Skeletal muscle satellite cell (primary cell): ENCODE data around the gene MSL2.

DNA sequence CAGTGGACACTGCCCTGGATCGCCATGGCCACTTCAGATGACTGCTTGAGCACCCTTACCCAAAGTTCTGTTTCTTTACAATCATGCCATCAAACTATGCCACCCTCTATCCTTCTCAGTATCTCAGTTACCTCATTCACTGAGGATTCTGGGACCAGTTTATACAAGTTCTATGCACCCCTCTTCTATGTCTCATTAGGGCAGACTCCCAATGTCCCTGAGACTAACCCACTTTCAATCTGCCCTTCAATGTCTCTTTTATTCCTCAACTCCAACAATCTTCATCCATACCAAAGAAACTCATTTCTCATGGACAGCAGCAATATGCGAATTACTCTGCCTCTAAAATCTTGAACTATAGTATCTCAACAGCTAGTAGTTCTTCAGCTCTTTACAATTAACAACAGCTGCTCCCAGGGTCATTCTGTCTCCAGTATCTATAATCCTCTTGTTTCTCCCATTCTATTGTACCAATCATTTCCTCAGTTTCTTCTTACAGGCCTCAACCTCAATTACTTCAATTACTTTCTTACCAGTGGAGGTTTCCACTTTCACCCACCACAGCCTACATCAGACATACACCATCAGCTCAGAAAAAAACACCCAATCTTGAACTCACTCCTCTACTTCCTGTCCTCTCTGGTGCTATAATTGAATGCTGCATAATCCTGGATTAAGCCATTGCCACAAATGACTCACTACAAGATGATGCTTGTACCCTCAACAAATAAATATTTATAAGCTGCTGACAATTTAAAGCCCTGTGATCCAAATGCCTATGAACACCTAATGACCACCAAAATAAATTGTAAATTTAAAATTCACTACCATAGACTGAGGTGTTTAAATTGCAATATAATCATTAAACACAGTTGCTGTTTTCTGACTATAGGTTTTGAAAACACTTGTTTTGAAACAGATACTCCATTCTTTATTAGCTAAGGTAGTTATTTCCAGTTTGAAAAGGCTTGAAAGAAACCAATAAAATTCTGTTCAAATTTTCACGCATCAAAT is 18.6 kb downstream of the RYK start:
- CAGE, long polyA plus RNA, result no peak

GRCh38 chr3:134308482-134308984 is 57.9 kb upstream of the RYK start:
- CAGE, long polyA plus RNA, result no peak

DNA sequence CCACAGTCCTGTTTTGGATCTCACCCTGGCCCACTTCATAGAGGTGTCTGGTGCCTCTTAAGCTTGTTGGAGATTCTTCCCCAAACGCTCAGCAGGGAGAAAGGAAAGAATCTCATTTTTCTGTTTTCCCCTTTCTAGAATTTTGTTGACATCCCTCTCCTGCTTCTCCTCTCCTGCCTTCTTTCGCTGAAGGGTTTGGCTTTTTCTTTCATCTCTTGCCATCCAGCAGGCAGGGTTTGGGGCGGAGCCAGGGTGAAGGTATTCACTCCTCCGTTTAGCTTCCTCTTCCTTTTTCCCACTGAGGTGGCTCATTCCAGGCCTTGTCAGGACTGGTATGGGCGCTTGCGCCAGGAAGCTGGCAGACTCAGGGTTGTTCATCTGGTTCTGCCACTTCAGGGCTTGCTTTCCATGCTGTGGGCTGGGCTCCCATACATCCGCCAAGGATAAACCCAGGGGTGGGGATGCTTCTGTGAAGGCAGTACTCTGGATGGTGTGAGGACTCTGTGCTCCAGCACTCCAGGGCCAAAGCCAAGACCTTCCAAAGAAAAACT is 7.5 kb upstream of the AMOTL2 start:
- CAGE, long polyA plus RNA, result no peak

GRCh38 chr3:134535470-134535789 is 49.6 kb downstream of the CEP63 start:
- CAGE, long polyA plus RNA, result no peak

- CAGE, long polyA plus RNA, result no peak
Observed at GRCh38 chr3:134613266-134613609, 37.6 kb downstream of the KY start.

DNA sequence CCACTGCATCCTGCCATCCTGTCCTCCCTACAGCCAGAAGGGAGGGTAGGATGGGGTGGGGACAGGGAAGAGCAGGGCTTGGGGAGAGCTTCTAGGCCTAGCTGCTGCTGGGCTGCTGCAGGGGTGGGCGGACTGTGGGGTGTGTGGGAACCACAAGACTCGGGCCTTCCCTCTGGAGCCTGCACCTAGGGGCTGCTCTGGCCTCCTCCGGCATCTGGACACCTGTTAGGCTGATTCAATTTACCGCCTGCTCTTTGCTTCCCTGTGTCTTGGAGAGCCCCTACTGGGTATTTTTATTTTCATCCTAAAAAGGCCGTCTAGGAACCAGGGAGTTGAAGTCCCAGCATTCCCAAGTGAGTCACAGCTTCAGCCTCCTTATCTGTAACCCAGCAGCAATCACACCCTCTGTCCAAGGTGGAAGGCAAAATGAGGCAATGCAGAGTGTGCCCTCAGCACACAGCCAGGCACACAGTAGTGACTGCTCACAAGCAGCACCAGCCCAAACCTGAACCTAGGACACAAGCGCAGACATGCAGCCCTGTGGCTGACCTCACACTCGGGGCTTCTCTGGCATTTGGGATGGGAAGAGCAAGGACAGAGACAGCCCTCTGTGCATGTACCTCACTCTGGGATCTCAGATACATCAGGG is 13.2 kb upstream of the KY start:
- CAGE, long polyA plus RNA, result no peak

DNA sequence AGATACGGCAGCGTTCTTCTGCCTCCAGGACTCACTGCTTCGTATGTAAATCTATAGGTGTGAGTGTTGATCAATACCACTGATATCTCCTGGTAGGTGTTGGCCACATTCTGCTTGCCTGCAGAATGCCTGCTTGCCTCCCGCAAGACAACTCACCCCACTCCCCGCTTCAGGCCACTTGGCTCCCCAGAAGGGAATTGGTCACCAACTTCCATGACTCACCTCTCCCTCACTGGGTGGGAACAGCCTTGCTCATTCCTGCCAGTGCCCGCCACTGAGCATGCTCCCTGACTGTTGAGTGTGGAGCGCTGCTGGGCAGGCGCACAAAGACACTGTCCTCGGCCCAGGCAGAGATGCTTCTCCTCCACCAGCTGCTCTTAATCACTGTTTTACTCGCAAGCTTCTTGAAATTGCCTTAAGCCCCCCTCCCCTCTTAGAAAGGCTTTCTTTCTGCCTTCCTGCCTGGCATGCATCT is 57.3 kb upstream of the PPP2R3A start:
- CAGE, long polyA plus RNA, result no peak

- CAGE, long polyA plus RNA, result no peak
Observed at GRCh38 chr3:136195834-136196684, at the start of gene MSL2. Gene MSL2, minus strand, starts transcription at chr3:136196335.

DNA sequence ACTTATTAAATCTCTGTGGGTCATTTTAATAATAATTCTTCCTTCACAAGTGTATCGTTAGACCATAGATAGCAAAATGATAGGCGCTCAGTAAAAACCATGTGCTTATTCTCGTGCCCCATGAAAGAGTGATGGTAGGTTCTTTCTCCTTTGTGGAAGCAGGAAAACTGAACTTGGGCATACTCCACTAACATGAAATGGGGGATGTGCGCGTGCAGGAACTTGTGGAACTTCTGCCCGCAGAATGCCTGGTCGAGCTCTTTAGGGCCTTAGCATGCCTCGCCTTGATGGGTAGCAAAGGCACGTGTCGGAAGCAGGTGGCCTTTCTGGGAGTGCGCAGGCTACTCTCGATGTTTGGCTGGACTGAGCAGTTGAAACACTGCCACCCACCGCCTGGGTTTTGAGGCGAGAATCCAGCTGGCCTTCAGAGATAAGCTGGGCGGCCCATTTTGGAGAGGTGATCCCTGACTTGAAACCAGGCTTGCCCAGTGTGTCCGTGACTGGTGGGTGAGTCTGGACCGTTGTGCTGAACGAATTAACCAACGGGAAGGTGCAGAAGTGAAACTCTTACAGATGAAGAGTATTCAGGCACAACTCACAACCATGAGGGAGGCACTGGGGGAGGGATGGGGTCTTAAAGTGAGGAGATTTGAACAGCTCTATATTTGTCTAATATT is 834 bp downstream of the PCCB start:
- CAGE, long polyA plus RNA, result no peak

- CAGE, long polyA plus RNA, result no peak
Observed at GRCh38 chr3:136852168-136852473, 9.9 kb upstream of the NCK1 start.

DNA sequence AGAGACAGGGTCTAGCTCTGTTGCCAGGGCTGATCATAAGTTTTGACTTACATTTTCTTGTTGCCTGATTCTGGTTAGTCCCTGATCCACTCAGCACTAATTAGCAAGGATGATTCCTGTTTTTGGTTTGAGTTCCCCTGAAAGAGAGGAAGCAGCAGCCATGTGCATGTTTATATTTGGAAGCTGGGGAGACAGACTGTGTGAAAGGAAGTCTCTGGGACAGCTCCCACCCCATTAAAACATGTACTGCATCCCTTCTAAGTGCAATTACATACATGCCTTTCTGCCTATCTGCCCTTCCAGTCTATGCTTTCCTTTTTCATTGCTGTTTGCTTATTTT is 3.6 kb upstream of the NCK1 start:
- CAGE, long polyA plus RNA, result no peak

- CAGE, long polyA plus RNA, result no peak
Observed at GRCh38 chr3:138031737-138032417, 21.9 kb downstream of the CLDN18 start.

- CAGE, long polyA plus RNA, result no peak
Observed at GRCh38 chr3:138053478-138053723, 43.4 kb downstream of the CLDN18 start.

DNA sequence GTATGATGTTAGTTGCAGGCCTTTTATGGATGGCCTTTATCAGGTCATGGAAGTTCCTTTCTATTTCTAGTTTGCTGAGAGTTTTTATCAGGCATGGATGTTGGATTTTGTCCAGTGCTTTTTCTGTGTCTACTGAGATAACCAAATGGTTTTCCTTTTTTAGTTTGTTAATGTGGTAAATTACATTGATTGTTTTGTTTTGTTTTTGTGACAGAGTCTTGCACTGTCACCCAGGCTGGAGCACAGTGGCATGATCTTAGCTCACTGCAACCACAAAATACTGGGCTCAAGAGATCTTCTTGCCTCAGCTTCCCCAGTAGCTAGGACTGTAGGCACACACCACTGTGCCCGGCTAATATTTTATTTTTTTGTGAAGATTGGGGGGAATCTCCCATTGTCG is 26.3 kb downstream of the MRAS start:
- CAGE, long polyA plus RNA, result no peak

- CAGE, long polyA plus RNA, result no peak
Observed at GRCh38 chr3:138389955-138390812, 41.8 kb downstream of the MRAS start.

DNA sequence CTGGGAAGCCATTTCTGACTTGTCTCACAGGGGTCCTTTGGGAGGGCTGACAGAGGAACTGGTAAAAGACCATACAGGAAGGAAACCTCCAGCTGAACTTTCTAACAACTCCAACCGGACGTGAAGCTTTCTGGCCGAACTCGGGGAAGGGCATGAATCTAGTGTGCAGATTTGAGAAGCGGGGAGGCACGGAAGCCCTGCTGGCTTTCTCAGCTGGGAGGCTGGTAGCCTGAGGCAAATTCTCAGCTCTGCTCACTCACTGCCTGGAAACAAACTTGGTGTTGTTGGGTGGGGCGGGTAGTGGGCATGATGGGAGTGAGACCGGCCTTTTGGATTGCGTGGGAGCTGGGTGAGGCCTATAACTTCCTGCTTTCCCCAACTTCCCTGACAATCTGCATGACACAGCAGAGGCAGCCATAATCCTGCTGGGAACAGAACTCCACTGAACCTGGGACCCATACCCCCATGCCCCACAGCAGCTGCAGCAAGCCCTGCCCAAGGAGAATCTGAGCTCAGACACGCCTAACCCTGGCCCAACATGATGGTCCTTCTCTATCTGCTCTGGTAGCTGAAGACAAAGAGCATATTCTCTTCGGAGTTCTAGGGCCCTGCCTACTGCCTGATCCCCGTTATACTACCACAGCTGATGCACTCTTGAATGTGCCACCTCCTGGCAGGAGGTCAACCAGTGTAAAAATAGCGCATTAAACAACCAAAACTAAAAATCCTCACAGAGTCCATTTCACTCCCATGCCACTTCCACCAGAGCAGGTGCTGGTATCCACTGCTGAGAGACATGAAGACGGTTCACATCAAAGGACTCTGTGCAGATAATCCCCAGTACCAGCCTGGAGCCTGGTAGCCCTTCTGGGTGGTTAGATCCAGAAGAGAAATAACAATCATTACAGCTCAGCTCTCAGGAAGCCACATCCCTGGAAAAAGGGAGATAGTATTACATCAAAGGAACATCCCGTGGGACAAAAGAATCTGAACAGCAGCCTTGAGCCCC is 44.7 kb downstream of the CEP70 start:
- CAGE, long polyA plus RNA, result no peak

GRCh38 chr3:138588611-138589026 is 5.4 kb downstream of the CEP70 start:
- CAGE, long polyA plus RNA, result no peak

DNA sequence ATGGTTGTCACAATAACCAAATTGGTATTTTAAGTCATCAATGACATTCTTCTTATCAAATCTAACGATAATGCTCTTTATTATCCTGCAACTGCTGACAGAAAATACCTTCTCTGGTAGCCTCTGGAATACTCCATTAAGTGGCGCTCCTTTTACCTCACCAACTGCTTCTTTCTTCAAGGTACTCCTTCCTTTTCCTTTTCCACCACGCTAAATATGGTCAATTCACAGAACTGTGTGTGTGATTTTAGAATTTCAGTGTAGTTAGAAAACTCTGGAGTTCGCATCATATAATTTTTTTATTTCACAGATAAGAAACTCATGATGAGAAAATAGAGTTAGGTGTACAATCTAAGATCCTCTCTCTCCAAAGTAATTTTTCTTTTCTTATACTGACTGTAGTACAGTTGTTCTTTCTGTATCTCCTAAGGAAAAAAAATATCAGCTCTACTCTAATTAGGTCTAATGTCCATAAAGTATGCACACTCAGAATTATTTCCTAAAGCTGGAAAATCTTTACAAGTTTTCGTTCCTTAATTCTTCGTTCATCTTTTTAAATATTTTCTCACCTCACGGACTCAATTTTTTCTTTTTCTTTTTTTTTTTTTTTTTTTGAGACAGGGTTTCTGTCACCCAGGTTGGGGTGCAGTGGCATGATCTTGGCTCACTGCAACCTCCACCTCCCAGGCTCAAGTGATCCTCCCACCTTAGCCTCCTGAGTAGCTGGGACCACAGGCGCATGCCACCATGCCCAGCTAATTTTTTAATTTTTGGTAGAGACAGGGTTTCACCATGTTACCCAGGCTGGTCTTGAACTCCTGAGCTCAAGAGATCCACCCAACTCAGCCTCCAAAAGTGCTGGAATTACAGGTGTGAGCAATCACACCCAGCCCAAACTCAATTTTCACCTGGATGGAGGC is 99.4 kb downstream of the FAIM start:
- CAGE, long polyA plus RNA, result no peak

DNA sequence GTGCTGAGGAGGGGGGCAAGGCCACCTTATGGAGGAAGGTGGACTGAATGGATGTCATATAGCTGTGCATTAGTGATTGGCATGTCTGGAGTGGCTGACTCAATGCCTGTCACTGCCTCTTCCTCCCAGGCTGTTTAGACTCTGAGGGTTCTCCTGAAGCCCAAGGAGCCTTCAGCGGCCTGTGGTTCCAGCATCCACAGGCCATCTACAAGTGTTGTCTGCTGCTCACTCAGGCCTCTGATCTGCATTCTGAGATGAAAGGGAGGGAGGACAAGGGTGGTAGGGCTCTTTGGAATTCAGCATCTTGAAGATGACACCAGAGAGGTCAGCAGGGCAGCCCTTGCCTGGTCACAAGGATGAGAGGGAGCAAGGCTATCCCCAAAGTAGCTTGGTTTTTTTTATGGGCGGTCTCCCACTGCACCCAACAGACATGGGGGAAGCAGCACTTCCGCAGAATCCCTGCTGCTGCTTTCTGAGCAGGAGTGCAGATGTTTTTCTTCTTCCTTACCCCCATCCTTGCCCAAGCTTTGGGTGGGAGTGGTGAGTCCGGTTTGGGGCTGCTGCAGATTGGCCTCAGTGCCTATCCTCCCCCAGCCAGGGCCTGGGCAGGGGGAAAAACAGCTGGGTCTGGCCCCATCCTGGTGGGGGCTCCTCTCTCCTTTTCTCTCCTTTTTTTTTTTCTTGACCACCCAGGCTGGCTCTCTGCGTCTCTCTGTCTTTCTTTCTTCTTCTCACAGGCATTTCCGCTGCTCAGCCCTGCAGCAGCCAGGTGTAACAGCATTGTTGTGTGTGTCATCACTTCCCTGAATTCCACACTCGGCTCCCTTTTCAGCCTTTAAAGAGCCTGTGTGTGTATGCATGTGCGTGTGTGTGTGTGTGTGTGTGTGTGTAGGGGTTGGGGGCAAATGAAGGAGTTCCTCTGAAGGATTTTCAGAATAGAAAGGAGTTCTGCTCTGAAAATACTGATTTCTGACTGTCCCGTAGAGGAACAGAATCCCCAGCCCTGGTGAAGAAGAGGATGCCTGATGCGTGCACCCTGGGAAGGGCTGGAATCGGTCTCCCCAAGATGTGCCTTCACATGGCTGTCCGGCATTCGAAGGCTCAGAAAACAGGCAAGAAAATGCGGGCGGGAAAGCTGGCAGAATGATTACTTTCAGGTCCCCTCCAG is 1.9 kb downstream of the FOXL2NB start:
- CAGE, long polyA plus RNA, result no peak

- CAGE, long polyA plus RNA, result no peak
Observed at GRCh38 chr3:139236444-139236813, 107.4 kb upstream of the MRPS22 start.